ENCODE measurements around a stretch of chr11.

DNA sequence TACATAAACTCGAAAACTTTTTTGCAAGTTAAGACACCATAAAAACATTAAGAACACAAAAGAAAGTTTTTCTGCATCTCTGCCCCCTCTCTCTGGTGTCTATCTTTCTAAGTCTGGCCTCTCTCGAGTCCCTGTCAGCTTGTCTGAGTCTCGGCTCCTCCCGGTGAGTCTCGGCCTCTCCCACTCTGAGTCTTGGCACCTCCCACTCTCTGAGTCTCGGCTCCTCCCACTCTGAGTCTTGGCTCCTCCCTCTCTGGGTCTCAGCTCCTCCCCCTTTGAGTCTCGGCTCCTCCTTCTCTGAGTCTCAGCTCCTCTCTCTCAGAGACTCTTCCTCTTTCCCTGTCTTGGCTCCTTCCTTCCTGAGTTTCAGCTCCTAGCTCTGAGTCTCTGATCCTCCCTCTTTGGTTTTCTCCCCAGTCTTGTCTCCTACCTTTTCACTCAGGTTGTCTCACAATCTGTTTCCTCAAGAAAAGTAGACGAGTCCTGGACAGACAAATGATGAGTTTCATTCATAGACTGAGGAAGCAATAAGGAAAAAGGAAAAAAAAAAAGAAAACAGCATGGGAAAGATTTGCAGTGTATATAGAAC lies 72.5 kb upstream of the AMPD3 start:
- PRO-cap: no peak

GRCh38 chr11:10385600-10386171 lies 69.4 kb upstream of the AMPD3 start:
- PRO-cap: no peak

- PRO-cap: no peak
Observed at GRCh38 chr11:10566318-10566569, 2.2 kb downstream of the LYVE1 start.

DNA sequence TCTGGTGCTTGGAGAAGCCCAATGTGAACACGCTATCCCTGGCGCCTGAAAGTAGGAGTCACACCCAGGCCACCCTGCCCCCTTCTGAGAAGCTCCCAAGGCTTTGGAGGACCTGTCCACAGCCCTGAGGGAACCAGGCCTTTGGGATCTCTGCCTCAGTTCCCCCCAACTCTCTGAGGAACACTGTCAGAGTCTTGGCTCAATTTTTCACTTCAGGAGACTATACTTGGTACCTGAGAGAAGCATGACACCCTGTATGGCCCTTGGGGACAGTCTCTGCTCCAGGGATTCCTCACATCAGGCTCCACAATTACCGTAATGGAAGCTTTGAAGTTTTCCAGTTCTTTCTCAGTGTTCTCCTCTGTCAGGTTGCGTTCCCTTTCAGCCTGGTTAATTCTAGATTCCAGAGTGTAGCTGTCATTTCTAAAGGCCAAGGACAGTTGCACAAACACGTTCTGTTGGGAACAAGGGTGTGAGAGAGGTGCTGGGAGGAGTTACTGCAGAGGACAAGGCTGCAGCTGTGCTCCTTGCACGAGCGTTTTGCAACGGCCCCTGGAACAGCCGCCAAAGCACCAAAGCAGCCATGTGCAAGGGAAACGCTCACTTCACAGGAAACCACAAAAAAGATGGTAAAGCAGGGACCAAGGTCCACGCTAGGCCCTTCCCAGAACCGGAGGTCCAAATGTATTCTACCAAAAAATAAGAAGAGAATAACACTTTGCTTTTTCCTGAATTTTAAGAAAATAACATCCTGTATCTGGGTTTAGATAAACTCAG lies 35.8 kb upstream of the LYVE1 start:
- PRO-cap: no peak

DNA sequence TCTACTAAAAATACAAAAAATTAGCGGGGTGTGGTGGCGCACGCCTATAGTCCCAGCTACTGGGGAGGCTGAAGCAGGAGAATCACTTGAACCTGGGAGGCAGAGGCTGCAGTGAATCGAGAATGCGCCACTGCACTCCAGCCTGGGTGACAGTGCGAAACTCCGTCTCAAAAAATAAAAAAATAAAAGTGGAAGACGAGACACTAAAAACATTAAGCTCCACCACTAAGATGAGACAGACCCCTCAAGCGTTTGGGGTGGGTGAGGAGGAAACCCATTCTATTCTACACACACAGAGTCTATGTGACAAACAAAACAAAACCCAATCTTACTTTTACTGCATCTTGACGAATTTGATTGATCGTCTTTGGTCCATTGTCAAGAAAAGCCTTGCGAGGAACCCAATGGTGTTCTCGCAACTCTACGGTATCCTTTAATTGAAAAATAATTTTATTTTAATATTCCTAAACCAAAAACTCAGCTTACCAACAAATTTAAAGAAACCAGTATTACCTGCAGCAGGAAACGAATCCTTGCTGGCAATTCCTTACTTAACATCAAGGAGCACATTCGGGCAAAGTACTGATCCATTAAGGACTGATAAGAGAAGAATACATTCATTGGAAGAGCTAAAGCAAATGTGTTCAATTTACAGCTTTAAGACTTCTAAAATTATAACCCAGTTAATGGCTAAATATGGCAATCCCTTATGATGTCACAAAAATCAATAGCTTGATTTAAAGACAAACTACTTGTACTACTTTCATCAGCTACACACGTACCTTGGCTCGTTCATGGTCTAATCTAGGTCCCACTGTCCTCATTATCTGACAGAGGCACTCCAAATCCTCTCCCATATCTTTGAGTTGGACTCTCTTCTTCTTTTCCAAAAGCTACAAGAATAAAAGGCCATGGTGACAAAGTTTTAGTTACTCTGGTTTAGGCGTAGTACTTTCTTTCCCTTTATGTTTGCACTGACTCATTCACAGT lies 5.7 kb downstream of the EIF4G2 start:
- PRO-cap: no peak

- PRO-cap: unidirectional peak, minus-strand start at chr11:10934119
Observed at GRCh38 chr11:10933800-10934847, 76.3 kb upstream of the ZBED5 start.

DNA sequence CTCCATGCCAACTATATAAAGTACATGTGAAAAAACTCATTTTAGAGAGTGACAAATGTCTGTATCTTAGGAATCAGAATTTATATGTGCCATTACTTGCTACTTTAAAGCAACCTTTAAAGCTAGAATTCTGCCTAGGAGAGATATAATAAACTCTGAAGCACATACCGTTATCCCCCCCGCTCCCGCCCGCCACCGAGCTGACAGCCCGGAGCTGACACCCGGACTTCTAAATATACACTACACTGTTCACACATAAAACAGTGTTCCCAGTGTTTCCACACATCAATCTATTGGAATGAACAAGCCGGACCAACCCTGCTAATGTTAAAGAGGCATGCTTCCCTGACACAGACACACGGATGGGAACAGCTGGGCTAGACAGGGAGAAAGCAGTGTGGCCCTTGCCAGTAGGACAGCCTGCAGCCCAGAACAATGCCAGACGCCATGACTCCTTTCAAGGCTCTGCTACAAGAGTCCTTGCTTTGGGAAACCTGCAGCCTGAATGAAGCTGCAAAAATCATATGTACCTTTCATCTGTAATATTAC lies 108.4 kb upstream of the CSNK2A3 start:
- PRO-cap: no peak

DNA sequence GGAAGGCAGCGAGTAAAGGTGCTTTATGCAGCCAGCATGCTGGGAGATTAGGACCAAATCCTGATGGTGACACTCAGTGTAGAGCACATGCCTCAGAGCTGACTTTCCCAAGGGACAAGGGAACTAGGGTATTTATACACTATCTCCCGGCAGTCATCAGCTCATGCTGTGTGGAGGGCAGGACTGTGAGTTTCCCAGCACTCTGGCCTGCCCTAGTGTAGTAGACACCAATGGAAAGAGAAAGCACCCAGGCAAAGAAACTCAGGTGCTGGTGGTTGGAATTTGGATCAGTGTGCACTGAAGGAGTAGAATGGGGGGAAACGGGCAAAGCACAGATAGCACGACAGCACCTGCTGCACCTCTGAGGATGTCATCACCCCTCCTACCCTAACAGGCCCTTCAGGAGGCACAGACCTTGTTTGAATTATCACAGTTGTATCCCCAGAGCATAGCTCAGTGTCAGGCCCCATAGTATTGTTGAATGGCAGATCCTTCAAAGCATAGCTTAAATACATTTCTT lies 128.4 kb upstream of the CSNK2A3 start:
- PRO-cap: no peak

DNA sequence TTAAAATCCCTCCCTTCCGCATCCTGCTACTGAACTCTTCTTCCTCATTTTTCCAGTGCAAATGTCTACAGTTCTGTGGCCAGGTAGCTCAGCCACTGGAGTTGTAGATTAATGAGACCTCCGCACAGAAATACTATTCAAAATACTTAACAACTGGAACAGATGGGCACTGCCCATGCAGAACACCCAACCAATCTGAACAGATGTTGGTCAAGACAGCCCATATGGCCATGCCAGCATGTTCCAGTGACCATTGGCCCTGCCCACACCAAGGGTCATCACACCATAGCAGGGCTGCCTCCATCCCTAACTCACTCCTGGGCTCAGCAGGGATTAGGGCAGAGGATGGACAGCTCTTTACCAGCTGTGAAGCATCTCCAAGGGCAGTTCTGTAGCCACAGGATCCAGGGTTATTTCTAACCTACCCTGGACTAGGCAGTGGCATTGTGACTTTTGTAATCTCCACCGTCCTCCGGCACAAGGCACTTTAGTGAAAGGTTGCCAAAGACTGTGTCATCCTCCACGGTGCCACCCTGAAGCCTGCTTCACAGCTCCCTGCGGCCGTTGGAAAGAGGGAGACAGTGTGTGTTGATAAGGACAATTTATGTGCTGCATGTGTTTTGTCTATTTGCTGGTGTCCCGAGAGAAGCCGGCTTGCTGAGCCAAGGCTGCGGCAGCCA lies 41.2 kb downstream of the GALNT18 start:
- PRO-cap: no peak

GRCh38 chr11:11691810-11692234 lies 70.0 kb upstream of the GALNT18 start:
- PRO-cap: unidirectional peak, minus-strand start at chr11:11691914

DNA sequence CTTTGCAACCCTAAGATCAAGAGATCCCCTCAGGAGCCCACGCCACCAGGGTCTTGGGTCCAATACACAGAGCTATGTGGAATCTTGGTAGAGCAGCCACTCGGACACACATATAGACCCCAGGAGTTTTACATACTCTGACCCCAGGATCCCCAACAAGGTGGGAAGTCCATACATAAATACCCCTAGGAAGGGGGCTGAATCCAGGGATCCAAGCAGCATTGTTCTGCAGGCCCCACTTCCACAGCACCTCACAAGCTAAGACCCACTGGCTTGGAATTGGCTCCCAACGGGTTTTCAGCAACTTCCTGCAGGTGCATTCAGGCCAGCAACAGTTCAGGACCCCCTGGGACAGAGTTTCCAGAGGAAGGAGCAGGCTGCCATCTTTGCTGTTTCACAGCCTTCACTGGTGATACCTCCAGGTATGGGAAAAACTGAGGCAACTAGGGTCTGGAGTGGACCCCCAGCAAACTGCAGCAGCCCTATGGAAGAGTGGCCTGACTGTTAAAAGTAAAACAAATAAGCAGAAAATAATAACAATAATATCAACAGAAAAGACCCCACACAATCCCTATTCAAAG lies 43.8 kb downstream of the USP47 start:
- PRO-cap: no peak

DNA sequence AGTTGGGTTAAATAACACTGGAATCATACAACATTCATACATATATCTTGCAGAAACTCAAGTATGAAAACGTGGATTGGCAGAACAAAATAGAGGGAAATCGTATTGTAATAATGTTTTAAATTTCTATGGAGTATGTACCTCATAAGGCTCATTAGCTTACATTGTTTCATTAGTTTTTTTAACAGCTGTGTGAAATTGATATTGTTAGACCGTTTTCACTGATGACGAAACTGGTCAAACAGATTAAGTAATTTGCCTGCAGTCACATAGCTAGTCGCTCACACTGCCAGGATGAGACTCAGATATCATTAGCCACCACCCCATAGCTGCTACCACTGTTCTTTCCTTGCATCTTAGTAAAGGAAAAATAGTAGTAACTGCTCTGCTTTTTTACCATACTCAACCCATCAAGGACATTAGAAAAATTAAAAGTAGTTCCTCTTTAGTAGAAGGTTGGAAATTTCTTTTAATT lies 64.0 kb downstream of the DKK3 start:
- PRO-cap: no peak

DNA sequence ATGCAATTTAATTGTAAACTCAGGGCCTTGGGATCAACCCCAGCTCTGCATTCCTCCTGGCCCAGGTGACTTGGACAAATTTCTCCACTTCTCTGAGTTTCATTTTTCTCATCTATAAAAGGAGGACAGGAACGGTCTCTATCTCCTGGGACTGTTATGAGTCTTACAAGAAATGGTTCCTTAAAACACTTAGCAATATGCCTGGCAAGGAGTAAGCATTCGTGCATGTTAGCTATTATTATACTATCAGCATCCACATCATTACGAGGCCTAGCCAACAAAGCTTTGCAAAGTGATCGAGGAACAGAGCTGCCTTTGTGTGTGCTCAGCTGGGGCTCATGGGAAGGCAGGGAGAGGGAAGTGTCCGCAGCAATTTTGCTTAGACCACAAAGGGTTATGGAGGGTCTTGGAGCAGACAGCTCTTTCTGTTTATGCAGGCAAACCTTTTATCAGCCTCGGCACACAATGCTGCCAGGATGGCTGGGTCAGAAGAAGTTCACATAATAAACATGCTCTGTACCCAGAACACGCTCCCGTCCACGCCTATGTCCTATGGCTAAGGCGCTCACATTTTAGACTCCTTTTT lies 10.8 kb upstream of the DKK3 start:
- PRO-cap: no peak

DNA sequence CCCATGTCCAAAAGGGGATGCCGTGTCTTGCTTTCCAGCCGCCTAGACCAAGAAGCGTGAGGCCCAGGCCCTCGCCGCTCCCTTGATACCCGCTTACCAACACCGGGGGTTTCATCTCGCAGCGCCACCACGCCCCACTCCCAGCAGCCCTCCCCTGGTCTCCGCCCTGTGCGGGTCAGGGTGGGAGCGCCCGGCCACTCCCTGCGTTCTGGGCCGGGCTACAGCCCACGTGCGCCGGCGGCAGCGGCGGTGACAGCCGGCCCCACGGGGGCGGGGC lies 224 bp upstream of the MICAL2 start:
- PRO-cap: bidirectional peak, plus-strand start outside the sequence, minus-strand start at position 87 of the sequence

- PRO-cap: no peak
Observed at GRCh38 chr11:12127487-12127916, 17.1 kb downstream of the MICAL2 start.

- PRO-cap: no peak
Observed at GRCh38 chr11:12157596-12158205, 47.3 kb downstream of the MICAL2 start.

GRCh38 chr11:12167748-12168310 lies 57.4 kb downstream of the MICAL2 start:
- PRO-cap: no peak

DNA sequence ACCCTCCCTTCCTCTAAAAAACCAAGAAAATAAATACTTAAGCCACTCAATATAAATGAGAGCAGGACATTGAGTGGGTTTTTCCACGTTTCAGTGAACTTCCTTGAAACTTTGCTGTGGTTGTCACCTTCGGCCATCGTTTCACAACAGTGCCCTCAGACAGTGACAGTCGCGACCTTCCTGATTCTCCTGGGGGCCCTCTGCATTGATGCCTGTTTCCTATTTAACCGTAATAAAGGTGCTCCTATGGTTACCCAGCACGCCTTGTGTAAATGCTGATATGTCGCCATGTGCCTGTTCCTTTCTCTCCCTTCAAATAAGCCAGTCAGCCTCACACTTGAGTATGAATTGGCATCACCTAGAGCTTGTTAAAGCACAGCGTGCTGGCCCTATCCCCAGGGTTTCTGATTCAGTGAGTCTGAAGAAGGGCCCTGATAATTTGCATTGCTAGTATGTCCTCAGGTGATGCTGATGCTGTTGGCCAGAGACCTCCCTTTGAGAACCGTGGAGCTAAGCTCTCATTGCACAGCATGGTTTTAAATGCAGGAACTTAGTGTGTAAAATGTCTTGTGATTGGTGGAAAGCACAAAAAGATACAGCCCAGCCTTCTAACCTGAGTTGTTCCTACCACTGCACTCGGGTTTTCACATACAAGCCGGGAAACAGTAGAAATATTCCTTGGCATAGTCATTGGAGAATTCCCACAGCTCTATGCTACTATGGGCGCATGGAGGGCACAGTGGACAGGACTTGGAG lies 104.9 kb downstream of the MICAL2 start:
- PRO-cap: no peak

DNA sequence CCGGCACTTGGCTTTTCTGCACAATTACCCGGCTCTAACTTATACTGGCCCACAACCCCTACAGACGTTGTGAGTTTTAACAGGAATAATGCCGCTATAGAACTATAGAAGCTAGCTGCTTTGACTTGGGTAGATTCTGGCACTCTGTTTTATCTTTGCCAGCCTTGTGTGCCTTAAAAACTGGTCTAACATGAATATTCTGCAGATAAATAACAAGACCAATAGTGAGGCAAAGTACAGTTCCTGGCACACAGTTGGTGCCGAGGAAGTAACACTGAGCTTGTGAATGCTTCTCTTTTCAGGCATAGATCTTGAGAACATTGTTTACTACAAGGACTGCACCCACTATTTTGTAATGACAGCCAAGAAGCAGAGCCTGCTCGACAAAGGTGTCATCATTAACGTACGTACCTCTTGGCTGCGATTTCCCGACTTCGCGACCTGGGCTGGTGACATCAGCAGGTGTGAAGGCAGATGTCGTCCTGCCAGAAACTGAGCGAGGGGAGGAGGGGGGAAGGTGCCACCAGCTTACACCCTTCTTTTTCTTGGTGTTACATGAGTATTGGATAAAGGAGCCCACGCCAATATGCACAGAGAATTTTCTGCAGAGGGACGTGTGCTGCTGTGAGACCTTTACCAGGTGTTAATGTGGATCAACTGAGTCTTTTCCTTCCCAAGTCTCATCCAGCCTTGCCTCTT lies 105.7 kb downstream of the MICAL2 start:
- PRO-cap: no peak

DNA sequence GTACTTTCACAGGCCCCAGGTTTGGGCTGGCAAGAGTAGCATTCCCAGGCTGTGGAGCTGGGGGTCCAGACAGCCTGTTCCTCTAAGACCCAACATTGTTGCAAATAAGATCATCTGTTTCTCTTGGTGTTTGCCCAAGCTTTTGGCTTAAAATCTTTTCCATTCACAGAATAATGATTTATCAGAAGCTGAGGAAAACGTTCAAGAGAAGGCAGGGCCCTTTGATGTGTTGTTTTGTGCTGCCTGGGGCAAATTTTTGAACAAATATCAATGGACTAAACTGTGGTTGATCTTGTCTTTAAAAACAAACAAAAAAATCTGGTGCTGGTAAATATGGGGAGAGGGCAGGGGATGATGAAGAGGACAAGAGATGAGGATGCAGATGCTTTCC lies 124.0 kb downstream of the MICAL2 start:
- PRO-cap: no peak

Measured in WTC11 (cell line).